Umbilical cord (tissue), 2 donors: ENCODE measurements around a stretch of chr14.

DNA sequence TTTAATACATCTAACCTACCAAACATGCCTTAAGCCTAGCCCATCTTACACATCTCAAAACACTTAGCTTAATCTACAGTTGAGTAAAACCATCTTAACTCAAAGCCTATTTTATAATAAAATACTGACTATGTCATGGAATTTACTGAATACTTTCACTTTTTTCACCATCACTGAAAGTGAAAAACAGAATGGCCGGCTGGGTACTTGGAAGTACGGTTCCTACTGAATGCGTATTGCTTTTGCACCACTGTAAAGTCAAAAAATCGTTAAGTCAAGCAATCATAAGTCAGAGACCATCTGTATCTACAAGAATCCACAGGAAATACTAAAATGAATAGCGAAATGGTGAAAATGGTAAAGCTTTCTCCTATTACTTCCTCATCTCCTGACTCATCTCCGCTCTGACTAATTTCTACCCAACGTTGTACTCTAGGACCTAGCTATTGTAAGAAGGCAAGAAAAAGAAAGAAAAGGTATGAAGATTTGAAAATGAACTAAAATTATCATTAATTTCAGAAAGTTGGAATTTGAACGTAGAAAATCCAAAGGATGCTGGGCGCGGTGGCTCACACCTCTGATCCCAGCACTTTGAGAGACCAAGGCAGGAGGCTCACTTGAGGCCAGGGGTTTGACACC is 5.1 kb upstream of the CDCA4 start:
- RAMPAGE, long total RNA = no peak

GRCh38 chr14:105027242-105027604 is 6.3 kb upstream of the CDCA4 start:
- RAMPAGE, long total RNA = no peak

DNA sequence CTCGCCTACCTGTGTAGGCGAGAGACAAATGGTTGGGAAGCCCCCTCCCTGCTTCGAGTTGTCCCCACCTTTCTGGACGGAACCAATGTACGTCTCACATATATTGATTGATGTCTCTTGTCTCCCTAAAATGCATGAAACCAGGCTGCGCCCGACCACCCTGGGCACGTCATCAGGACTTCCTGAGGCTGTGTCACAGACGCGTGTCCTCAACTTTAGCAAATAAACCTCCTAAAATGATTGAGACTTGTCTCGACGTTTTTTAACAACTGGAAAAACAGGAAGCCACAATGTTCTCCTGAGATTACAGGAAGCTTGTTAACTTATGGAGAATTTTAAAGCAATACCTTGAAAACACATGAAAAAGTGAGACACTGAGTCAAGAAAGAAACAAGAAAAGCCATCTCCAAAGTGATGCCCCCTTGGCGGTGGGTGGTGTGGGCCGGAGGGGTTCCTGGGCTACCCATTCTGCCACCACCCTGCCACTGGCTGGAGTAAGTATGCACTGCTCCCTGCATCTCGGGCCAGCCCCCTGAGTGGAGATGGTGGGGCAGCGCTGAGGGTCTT is 5.6 kb downstream of the GPR132 start:
- RAMPAGE, long total RNA = no peak

DNA sequence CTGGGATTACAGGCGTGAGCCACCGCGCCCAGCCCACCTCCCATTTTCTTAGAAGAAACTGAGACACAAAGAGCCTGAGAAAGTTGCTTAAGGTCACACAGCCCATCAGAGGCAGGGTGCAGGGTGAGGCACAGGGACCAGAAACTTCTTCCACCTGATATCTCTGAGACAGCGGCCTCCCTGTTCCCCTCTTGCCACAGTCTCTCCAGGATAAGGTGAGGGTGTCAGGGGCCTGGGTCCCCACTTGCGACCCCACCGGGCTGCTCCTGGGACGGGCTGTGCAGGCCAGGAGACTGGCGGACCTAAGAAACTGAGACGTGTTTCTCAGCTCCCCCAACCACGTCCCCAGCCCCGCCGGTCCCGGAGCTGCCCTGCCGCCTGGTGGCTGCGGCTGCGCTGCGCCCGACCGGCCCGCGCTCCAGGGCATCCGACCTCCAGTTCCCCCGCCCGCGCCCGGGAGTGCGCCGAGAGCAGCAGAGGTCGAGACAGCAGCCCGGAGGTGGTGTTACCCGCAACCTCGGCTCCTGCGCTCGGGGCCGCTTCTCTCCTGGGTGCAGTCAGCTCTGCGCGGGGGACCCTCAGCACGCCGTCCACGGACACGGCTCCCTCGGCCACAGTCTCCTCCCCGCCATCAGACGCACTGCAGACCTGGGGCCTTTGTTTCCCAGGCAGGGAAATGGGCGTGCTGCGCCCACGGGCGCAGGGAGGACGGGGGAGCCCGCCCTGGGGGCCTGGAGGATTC is 21.5 kb upstream of the GPR132 start:
- RAMPAGE, long total RNA = no peak

- RAMPAGE, long total RNA = no peak
Observed at GRCh38 chr14:105090522-105091215, 25.4 kb upstream of the GPR132 start.

GRCh38 chr14:105170855-105171542 is 2.4 kb upstream of the JAG2 start:
- RAMPAGE, long total RNA = no peak

- RAMPAGE, long total RNA = no peak
Observed at GRCh38 chr14:105176519-105176898, 4.6 kb downstream of the NUDT14 start.

DNA sequence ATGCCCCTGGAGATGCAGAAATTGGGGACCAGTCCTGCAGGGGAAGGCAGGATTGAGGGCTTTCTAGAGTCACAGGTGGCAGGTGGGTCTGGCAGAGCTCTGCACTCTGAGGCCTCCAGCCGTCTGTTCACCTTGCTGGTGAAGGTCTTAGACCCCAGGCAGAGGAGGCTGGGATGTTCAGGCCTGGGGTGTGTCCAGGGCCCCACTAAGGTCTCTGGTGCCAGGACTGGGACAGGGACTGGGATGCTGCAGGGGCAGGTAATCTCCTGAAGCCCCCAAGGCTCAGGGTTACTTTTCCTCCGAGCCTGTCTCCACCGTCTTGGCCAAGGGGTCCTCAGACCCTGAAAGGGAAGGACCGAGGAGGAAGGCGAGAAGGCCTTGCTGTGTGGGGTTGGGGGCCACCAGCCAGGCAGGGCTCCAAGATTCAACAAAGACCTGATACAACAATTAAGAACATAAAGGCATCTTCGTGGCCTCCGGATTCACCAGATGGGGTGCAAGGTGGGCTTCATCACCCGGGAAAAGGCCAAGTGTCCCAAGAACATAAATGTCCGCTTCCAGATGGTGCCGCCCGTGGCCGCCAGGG is 21.6 kb upstream of the NUDT14 start:
- RAMPAGE, long total RNA = no peak

- RAMPAGE, long total RNA = no peak
Observed at GRCh38 chr14:105217365-105218141, 30.8 kb upstream of the BTBD6 start.

DNA sequence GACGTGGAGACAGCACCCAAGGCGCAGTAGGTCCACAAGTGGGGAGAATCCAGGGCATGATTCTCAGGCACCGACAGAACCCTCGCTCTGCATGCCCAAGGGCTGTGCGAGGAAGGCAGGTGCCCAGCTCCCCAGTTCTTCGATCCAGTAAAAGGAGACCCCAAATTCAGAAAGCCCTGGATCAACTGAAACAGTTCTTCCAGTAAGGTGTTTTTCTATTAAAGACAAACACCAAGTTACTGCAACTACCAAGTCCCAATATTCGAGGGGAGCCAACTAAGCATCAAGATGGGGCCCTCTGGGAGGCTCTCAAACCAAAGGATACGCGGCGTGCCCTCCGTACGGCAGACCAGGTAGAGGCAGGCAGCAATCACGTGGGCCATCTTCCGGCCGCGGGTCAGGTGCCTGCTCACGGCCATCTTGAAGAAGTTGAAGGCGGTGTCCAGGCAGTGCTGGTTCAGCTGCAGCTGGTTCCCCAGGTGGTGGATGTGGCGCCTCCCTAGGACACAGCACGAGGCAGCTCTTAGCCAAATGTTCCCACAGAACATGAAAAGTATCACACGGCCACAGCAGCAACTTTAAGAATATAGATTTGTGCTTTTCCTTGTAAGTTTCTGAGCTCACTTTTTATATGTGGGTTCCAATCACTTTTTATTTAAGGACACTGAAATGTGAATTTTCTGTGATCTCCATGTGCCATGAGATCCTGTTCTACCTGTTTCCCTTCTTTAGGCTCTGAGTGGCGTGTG is 24.2 kb downstream of the BTBD6 start:
- RAMPAGE, long total RNA = no peak

- RAMPAGE, long total RNA = no peak
Observed at GRCh38 chr14:105324346-105324862, 9.9 kb downstream of the PACS2 start.

DNA sequence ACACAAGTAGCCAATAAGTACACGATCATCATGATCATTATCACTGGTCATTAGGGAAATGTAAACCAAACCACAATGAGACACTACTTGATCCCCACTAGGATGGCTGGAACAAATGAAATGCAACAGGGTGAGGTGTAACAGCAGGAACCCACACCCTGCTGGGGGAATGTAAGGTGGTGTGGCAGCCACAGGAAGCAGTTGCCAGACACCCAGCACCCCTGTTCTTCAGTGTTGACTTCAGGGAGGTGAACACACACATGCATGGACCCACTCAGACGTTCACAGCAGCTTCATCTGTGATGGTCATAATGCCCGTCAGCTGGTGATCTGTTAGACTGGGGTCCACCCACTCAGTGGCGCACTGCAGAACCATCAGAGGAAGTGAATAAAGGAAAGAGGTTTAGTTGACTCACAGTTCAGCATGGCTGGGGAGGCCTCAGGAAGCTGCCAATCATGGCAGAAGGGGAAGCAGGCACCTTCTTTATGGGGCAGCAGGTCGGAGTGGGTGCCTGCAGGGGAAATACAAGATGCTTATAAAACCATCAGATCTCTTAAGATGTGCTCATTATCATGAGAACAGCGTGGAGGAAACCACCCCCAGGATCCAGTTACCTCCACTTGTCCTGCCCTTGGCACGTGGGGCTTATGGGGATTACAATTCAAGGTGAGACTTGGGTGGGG is 22.7 kb upstream of the TEX22 start:
- RAMPAGE, long total RNA = no peak

- RAMPAGE, long total RNA = no peak
Observed at GRCh38 chr14:105410931-105412274, 8.2 kb upstream of the MTA1 start.

DNA sequence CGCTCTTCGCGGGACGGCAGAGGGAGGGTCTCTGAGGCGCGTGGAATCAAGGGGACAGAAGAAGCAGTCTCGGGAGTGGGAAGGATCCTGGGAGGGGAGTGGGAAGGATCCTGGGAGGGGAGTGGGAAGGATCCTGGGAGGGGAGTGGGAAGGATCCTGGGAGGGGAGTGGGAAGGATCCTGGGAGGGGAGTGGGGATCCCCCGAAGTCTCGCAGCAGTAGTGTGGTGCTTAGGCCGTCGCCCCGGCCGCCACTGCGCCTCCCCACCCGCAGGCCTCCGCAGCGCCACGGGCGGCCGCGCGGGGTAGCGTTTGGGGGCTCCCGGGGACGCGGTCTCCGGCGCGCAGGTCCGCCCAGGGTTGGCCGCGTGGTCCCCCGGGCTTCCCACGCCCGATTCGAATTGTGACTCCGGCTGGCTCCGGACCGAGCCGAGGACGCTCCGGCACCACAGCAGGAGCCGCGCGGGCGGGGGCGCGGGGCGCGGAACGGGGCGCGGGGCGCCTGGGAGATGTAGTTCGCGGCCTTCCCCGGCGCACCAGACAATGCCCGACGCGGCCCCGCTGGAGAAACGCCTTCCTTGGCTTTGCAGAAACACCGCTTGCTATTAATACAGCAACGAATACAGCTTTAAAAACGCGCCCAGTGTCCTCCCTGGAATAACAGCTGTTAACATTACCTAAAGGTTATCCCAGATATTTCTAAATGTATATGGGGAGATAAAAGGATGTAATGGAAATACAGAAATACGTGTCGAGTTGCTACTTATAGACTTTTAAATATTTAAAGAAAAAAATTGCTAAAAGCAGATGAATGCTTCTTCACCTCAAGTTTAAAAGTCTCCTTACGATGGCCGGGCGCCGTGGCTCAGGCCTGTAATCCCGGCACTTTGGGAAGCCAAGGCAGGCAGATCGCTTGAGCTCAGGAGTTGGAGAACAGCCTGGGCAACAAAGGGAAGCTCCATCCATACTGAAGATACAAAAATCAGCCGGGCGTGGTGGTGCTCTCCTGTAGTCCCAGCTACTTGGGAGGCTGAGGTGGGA is 4.5 kb upstream of the MTA1 start:
- RAMPAGE, long total RNA = no peak

DNA sequence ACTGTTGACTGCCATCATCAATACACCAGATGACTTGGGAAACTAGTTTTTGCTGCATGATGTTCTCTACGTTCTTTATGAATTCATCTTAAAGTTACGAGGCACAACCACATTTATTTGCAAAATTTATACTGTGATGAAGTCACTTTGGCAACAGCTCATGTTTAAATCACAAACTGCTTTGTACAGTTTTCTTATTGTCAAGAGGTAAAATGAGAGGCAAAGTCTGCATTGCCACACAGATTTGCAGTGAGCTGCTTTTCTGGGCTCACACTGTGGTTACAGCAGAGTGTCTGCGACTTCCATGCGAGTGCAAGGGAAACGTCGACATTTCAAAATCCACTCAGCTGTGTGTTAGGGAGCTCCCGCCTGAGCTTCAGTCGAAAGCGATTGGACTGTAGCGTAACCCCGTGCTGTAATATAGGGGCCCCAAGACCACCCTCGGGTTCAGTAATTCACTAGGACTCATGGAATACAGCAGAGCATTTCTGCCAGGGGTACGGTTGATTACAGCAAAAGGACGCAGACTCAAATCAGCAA is 13.0 kb downstream of the MTA1 start:
- RAMPAGE, long total RNA = no peak

- RAMPAGE, long total RNA = no peak
Observed at GRCh38 chr14:105479412-105480344, 5.1 kb downstream of the CRIP2 start.

DNA sequence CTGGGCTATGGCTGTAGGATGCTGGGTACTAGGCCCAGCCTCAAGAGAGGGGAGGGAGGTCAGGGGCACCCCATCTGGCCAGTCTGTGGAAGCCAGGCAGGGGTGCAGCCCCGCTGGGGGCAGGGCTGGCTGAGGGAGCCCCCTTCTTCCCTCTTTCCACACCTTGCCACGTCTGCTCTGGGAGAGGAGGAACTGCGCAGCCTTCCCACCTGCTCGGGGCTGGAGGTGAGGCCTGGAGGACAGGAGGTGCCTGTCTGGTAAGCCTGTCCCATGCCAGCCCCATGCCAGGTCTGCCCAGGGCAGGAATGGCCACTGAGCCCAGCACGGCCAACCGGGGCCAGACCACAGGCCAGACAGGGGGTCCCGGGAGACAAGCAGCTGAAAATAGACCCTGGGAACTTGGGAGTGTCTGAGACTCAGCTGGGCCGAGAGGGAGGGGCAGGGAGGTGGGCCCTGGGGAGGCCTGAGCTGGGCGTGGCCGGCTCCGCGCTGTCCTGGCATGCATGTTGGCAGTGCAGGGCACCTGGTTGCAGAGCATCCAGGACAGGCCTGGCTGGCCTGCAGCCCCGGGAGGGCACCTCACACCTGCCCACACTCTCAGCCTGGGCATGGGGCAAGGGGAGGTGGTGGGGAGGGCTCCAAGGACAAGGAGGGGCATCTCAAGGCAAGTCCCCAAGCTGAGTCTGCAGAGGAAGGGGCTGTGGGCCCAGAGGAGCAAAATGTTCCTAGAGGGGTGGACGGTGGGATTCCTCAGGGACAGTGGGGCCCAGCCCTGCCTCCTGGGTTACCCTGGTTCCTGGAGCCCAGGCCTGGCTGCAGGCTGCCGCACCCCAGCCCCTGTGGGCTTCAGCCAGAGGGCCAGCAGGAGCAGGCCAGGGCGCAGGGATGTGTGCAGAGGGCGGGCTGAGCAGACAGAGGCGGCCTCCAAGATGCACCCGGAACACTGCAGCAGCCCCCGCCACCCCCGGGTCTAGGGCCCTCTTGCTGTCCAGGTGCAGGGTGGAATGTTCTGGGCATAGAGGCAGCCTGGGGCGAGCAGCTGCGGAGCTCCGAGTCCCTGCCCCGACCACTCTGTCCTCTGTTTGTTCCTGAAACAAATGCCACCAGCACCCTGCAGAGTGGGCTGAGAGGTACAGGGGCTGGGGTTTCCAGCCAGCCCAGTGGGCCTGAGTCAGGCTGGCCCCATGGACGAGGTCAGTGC is 3.2 kb upstream of the CRIP1 start:
- RAMPAGE, long total RNA = no peak

DNA sequence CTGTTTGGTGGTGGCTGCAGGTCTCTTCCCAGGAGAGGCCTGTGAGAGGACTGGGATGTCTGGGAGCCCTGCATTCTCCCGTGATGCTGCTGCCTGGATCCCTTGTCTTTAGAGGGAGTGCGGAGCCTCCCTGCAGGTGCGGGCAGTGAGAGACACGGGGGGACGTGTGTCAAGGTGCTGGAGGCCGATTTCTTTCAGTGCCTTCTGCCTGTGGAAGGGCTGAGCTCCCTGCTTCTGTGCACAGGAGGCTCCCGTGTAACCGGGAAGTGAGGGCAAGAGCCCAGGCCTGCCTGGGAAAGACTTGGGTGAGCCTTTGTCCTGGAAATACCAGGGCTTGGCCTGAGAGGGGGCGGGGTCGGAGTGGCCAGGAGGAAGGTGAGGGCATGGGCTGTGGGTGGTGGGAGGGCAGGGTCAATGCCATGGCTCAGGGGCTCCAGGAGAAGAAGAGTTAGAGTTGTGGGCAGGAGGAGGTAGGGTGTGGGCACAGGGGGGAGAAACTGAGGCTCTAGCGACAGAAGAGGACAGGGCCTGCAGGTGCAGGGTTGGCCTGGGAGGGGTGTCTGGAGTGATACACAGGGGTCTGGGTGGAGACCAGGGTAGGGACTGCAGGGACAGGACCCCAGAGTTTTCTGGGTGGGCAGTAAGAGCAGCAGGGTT is 372.2 kb downstream of the TMEM121 start:
- RAMPAGE, long total RNA = no peak

DNA sequence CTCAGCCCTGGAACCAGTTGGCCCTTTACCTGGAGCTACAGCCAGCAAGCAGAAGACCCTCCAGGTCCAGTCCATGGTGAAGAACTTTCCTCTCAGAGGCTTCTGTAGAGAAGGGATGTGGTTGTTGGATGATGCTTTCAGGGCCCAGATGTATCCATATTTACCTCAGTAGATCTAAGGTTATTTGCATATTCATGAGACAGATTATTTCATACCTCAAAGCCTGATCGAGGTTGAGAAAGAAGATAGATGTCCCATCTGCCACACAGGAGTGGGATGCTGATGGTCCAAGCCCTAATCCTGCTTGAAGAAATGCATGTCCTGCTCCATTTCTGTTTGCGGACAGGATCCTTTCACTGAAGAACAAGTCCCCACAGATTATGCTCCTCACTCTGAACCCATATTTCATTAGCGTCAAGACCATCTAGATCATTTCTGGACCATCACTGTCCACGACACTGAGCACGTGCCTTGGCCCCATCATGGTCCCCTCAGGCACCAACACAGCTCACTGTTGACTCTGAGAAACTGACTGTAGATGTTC is 985.2 kb downstream of the TMEM121 start:
- RAMPAGE, long total RNA = no peak

DNA sequence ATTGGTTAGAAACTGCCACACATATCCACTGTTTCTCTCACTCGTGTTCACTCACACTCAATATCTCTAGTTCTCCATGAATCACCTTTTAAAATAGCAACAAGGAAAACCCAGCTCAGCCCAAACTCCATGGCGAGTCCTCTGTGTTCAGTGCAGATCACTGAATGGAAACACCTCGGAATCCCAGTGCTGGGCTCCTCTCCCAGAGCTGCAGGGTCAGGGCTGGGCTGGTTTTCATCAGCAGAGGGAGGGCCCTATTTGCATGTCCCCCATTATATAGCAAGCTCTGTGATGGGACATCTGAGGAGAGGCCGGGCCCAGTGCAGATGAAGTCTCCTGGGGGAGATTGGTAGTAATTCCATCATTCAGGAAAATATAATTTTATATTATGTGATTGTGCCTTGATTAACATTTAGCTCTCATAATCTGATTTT is 1149.0 kb downstream of the TMEM121 start:
- RAMPAGE, long total RNA = no peak